ENCODE measurements around the genes PPP3CA and CENPE.

GRCh38 chr4:101036856-101037362 is 310.4 kb downstream of the PPP3CA start:
- PRO-cap: no peak

- PRO-cap: no peak
Measured at GRCh38 chr4:101184618-101185111, 162.7 kb downstream of the PPP3CA start.

DNA sequence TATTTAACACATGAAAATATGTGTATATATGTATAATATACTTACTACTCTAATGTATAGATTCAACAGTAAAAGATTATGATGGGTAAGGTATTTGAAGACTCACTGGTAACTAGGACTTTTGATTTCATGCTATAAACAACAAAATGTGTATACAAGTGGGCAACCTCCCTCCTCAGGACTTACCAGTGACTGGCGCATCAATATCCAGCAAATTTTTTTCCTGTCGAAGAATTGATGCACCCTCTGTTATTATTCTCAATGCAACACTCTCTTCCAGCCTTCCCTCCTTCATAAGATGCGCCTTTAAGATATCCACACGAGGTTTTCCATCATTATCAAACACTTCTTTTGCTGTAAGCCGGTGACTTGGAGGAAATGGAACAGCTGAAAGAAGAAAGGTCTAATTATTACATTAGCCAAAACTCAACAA is 151.6 kb downstream of the PPP3CA start:
- PRO-cap: no peak

DNA sequence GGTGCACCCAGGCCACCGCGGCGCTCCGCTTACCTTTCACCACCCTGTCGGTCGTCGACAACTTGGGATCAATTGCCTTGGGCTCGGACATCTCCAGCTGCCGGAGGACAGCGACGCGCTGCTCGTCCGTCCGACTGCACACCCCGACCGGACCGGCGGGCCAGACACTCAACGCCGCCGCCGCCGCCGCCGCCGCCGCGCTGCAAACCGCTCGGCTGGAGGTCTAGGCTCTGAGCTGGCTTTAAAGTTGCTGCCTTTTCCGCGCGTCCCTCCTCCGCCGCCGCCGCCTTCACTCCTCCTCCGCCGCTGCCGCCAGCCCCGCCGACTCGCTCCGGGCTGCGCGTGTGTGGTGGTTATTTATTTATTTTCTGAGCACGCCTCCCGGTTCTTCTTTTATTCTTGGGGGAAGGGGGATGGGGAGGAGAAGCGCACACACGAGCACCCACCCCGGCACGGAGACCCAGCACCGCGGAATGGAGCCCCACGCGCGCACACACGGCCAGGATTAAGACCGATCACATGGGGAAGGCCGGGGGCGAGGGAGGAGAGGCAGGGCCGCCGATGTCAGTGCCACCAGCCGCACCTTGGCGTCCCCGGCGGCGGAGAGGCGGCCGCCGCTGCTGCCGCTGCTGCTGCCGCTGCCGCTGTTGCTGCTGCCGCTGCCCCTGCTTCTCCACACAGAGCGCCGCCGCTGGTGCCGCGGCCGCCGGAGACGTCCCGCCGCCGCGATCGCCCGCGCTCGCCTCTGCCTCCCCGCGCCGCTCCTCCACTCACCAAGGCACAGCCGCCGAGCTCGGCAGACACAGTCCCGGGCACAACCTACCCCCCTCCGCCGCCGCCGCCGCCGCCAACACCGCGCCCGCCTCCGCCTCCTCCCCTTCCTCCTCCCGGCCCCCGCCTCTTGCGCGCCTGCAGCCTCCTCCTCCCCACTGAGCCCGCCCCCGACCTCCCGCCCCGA is at the start of gene PPP3CA:
PPP3CA (minus strand) TSS at position 821 of the 958 bp plus-strand sequence.
- PRO-cap: bidirectional peak, plus-strand start outside the sequence, minus-strand start at position 772 of the sequence

- PRO-cap: no peak
Measured at GRCh38 chr4:102343662-102344119, 1.6 kb downstream of the SLC39A8 start.

DNA sequence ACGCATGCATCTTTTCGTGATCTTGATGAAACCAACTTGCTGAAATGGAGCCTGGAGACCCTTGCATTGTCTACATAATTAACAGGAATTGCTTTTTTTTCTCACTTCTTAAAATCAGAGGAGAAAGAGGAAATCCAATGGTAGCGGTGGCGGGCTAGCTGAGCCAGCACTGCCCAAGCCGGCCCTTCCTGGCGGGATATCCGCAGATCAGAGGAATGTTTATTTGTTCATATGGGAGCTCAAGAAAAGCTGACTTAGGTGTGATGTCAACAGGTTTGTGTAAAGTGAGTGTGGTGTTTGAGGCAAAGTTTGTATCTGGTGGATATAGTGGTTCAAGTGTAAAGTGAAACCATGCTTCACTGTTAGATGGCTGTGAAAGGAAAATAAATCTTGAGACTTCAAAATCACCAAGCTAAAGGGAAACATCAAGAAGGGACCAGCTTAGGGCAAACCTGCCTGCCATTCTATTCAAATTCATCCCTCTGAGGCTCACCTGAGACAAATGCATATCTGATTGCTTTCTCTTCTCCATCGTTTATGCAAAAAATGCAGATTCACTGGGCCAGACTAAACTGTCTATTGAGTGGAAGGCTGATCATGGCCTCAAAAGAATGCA is 561 bp upstream of the SLC39A8 start:
- PRO-cap: no peak

DNA sequence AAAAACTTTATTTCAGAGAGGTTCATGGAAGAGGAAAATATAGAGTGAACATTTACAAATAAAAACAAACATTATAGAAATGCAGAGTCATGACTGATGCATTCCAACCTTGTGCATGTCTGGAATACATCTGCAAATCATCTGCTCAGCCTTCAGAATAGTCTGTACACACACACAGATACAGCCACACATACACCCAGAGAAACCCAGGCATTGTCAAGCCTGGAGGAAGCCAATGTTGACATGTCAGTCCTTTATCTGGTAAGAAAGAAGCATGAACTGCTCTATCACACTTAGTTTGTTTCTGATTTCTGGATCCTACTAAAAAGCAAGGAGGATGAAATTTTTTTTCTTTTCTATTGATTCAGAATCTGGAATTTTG is 61.3 kb upstream of the NFKB1 start:
- PRO-cap: no peak

DNA sequence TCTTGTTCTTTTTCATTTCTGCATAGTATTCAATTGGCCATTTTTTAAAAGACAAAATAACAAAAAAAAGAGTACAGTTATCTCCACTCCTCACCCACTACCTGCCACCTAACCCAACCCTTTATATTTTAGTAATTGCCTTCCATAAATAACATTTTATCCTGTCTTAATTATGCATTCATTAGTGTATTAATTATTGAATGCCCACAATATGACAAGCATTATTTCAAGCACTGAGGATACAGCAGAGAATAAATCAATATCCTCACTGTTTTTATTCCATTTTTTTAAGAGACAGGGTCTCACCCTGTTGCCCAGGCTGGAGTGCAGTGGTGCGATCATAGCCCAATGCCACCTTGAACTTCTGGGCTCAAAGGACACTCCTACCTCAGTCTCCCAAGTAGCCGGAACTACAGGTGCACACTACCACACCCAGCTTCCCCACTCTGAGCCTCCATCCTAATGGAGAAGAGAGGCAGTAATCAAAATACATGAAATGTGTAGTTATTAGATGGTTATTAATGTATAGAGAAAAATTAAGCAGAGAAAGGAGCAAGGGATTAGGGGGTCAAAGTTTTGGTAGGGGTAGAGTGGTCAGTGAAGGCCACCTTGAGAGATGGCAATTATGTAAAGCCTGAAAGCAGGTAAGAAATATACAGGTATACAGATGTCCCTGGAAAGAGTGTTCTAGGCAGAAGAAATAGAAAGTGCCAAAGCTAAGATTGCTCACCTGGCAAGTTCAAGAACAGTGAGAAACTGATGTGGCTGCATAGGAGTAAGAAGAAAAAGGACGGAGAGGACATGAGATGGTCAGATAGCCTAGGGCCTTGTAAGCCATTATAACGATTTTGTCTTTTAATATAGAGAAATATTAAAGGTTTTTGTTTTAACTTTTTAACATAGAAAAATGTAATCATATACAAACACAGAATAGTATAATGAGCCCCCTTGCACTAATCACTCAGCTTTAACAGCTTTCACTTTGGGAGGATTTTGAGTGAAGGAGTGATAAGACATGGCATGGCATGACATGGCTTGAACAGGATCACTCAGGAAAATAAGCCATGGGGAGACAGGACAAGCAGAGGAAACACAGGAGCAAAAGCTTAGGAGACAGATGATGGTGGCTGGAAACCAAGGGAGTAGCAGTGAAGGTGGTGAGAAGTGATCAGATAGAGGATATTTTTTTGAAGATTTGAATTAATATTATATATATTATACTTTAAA is 57.6 kb downstream of the NFKB1 start:
- PRO-cap: no peak

GRCh38 chr4:102578815-102579087 is 77.6 kb downstream of the NFKB1 start:
- PRO-cap: no peak

DNA sequence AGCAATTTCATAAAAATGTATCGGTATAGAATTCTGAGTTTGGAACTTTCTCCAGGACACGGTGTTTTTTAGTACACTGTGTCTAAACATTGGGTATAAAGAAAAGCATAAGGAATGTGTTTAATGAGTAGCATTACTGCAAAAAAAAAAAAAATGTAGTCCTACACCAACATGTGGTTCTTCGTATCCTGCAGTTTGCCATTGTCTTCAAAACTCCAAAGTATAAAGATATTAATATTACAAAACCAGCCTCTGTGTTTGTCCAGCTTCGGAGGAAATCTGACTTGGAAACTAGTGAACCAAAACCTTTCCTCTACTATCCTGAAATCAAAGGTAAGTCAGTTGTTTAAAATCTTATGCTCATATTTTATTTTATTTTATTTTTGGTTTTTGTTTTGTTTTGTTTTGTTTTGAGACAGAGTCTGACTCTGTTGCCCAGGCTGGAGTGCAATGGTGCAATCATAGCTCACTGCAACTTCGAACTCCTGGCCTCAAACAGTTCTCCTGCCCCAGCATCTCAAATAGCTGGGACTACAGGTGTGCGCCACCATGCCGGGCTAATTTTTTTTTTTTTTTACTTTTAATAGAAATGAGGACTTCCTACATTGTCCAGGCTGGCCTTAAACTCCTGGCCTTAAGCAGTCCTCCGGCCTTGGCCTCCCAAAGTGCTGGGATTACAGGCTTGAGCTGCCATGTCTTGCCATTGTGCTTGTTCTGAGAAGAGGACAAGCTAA is 83.5 kb downstream of the NFKB1 start:
- PRO-cap: no peak

GRCh38 chr4:102594717-102595272 is 93.6 kb downstream of the NFKB1 start:
- PRO-cap: no peak

DNA sequence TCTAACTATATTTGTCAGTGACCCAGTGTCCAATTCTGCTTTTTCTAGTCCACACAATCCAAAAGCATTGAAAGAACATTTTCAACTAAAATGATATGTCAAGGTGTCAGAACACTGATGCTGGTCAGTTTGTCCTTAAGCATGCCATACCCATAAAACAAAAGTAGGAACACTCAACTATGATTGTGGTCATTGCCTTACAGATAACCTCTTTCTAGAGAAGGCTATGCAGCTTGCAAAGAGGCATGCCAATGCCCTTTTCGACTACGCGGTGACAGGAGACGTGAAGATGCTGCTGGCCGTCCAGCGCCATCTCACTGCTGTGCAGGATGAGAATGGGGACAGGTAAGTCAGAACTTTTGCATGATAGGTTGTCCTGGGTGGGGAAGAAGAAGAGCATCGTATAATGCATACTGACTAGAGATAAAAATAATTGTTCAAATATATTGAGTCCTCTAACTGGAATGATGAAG is 96.2 kb downstream of the NFKB1 start:
- PRO-cap: no peak

- PRO-cap: no peak
Measured at GRCh38 chr4:102788965-102789874, 28.5 kb upstream of the MANBA start.

DNA sequence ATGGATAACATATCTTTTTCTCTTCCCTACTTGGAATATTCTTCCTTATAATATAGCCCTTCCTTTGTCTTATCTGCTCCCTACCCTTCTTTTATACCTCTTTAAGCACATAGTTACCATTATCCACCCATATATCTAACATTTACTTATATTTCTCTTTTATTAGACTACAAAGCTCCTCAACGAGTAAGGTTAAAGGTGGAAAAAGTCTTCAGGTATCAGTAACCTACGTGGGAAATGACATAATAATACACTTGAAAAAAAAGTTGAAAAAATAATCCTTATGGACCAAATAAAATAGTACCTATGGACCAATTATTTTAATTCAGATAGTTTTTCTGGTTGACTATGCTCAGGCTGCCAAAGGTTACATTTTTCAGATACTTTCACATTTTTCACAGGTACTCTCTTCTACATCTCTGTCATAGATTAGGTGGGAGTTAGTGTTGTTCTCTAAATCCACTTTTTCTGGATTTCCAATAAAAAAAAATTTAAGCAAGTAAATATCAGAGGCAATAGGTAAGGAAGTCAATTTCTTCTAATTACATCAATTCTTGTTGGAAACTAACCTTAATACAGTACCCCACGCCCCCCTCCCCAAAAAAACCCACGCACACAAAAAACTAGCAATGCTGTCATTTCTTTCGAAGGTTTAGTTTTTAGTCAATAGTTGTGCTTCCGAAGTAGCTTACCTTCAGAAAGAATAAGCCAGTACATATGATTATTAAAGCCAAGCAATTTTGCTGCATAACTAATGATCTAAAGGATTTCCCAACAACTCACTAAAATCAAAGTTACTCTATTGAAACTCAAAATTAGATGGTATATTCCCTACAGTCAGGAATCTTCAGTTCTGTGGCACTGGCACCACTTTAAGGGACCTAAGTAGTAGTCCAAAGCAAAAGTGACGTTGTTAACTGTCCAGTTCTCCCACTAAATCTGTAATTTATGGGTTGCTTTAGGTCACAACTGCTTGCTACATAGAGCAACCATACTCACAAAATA is 20.8 kb downstream of the UBE2D3 start:
- PRO-cap: no peak

GRCh38 chr4:102826459-102826635 is 1.0 kb downstream of the UBE2D3 start:
- PRO-cap: no peak

GRCh38 chr4:102867987-102868566 is 715 bp upstream of the CISD2 start:
- PRO-cap: no peak

GRCh38 chr4:102868567-102868934 is 241 bp upstream of the CISD2 start:
- PRO-cap: bidirectional peak, plus-strand start at chr4:102869030, minus-strand start at chr4:102868782

DNA sequence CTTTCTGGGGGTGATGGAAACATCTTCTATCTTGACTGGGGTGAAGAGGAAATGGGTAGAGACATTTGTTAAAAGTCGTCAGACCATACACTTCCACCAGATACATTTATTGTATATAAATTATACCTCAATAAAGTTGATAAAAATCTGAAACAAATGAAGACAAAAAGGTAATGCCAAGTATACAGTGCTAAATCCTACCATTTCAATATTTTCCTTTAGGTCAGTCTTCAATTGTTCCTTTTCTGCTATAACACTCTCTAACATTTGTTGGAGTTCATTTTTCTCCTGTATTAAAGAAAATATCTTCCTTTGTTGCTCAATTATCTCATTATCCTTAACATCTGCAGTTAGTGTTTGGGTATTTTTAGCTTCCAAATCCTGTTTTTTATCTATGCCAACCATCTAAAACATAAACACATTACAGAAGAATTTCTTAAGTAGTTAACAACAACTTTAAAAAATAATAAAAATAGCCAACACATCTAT is 45.3 kb downstream of the CENPE start:
- PRO-cap: no peak

DNA sequence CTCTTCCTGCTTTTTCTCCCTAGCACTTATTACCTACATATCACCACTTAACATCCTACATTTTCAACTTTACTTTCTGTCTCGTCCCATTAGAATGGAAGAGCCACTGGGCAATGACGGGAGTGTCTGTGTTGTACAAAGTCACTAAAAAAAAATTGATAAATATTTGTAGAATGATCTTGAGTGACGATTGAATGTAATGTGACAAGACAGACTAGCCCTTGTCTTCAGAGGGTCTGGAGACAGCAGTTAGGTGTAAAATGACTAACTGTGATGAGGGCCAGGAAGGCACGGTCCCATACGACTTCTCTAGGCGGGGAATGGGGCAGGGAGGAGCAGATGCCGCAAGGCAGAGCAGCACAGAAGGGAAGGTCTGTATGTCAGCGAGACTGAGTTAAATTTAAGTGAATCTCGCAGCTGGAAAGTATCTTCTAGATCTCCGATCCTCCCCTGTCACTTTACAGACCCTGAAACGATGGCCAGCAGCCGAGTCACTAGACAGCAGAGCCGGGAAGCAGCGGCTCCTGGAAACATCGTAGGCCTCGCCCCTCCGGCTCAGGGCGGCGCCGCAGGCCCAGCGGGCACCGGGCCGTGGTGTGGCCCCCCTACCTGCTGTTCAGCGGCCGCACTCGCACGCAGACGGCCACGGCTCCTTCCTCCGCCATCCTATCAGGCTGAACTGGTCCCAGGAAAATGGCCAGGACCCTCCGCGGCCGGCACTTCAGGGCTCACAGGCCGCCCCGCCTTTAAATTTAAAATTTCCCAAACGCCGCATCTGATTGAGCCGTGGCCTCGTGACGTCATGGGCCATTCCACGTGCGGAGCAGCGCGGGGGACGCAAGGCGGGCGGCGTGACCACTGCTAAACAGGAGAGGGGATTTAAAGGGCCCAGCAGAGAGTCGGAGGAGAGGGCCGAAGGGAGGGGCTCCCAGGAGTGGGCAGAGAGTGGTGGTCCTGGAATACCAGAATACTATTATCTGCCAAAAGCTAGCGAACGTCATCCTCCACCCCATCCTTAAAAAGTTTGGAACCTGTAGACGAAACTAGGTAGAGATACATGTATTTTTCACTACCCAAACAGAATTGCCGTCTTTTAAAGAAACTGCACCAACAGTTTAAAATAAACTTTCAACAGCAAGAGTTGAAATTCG is at the start of gene CENPE:
CENPE (minus strand) TSS at position 689 of the 1,151 bp plus-strand sequence.
- PRO-cap: bidirectional peak, plus-strand start at position 504 of the sequence, minus-strand start at position 496 of the sequence; bidirectional peak, plus-strand start at position 882 of the sequence, minus-strand start at position 694 of the sequence

GRCh38 chr4:104128774-104129250 is 365.9 kb downstream of the CXXC4 start:
- PRO-cap: no peak

Data from WTC11 (cell line).